Neutrophil (primary cell): ENCODE data around the gene GOLGA6L7.

DNA sequence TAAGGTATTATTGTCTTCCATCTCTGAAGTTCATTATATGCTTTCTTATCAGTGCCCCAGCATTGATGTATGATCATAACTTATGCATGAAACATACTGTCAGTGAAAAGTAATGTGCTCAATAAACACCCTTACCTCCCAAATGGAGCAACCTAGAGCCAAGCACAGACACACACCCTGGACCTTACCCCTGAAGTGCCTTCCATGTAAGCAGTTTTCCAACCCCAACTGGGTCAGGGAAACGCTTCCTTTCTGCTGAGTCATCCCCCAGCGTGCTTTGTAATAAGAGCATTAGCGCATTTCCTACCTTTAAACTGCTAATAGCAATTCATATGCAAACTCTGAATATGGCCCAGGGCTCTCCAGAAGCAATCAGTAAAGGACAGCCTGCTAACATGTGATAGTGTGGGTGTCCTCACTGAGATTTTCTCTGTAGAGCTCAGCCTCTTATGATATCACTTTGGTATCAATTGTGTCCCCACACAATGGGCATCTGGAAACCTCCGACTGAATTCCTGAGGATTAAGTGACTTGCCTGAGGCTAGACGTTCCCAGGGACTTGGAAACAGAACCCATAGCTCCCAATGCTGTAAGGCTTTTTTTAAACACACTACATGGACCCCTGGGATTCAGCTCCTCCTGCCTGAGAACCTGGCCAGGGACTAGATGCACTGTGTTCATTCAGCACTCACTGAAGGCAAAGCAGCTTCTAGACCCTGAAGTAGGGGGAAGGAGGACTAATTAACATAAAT is 5.7 kb downstream of the GABRB3 start:
- PRO-cap = no peak

DNA sequence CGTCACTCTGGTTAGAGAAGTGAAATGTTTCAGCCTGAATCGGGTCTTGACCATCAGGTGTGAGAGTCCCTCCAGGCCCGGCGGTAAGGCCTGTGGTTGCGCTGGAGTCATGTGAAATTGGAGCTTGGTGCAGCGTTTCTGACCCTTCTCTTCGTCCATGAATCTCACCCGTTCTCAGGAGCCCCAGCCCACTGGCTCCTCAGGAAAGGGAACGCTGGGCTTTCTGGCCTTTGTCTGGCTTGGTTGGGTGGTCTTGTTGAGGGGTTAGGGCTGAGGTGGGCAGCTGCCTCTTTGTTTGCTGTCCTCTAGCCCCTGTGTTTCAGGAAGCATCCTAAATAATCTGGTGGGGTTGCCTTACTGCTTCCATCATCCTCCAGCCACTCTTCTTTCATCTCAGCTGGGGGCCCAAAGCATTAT is 93.3 kb downstream of the GABRG3 start:
- PRO-cap = no peak

GRCh38 chr15:27694507-27694967 is 404.6 kb downstream of the OCA2 start:
- PRO-cap = no peak

- PRO-cap = no peak
These were observed 26.3 kb upstream of the GOLGA8M start for GRCh38 chr15:28738261-28739104.

- PRO-cap = no peak
These were observed at the start of gene GOLGA6L7 for GRCh38 chr15:28848457-28848813. Gene GOLGA6L7, minus strand, starts transcription at chr15:28848644.

- PRO-cap = no peak
These were observed 554 bp downstream of the APBA2 start for GRCh38 chr15:28886312-28886744.

DNA sequence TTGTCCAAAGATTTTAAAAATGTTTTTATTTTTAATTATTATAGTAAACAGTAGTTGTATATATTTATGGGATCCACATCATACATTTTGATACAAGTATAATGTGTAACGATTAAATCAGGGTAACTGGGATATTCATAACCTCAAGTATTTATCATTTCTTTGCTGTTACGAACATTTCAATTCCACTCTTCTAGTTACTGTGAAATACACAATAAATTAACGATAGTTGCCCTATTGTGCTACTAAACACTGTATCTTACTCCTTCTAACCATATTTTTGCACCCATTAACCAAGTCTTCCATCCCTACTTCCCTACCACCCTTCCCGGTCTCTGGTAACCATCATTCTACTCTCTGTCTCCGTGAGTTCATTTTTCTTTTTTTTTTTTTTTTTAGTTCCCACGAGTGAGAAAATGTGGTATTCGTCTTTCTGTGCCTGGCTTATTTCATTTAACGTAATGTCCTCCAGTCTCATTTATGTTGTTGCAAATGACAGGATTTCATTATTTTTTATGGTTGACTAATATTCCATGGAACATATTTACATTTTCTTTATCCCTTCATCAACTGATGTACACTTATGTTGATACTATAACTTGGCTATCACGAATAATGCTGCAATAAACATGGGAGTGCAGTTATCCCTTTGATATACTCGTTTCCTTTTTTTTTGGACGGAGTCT is 31.8 kb downstream of the TJP1 start:
- PRO-cap = no peak

- PRO-cap = no peak
These were observed 18.5 kb upstream of the TJP1 start for GRCh38 chr15:29840772-29841214.

- PRO-cap = no peak
These were observed 66.3 kb upstream of the TJP1 start for GRCh38 chr15:29888520-29889061.

DNA sequence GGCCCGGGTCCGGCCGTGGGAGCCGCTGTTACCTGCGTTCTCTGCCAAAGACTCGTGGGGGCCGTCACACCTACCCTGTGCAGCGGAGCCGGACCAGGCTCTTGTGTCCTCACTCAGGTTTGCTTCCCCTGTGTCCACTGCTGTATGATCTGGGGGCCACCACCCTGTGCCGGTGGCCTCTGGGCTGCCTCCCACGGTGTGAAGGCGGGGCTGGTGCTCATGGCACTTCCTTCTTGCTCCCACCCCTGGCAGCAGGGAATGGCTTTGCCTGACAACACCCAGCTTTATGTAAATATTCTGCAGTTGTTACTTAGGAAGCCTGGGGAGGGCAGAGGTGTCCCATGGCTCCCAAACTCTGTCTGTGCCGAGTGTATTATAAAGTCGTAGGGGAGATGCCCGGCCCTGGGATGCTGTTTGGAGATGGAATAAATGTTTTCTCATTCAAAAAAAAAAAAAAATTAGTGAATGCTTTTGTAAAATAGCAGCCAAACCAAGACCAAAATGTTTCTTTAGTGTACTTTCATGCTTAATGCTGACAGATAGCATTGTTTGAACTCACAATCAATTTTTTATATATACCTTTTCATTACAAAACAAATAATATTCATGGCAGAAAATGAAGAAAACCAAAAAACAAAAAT is 37.0 kb upstream of the GOLGA8J start:
- PRO-cap = no peak

- PRO-cap = no peak
These were observed 20.8 kb downstream of the GOLGA8Q start for GRCh38 chr15:30572528-30573250.

GRCh38 chr15:31014212-31014684 is 22.8 kb upstream of the MTMR10 start:
- PRO-cap = no peak

- PRO-cap = no peak
These were observed 32.9 kb upstream of the MTMR10 start for GRCh38 chr15:31024139-31024937.

DNA sequence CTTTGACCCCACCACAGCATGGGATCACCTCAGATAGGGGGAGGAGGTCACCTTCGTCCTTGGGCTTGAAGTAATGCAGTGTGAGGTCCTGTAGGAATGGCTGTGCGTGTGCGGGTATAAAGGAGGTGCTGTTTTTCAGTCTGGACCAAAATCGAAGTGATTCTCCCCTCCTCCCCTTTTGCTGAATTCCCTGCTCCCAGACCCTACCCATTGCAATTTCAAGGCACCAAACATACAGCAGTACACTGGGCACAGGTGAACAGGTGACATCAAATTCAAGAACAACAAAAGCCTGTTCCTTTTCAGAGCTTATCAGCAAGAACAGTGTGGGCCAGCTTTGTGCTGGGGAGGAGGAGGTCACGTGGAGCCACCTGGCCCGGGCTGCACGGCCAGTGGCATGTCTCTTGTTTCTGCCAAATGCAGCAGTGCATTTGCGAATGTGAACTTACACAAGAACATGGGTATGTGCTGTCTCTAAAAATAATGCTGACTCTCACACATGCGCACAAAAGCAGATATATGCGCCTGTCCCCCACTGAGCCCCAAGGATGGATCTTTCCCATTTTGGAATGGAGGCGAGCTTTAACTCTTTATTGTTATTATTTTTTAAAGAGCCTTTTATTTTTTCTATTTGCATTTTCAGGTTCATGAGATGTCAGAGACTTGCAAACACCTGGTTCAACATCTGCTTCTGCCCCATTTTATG is 57.7 kb upstream of the TRPM1 start:
- PRO-cap = no peak

- PRO-cap = no peak
These were observed 102.3 kb upstream of the TRPM1 start for GRCh38 chr15:31203834-31204260.

GRCh38 chr15:31225997-31226352 is 100.7 kb upstream of the KLF13 start:
- PRO-cap = no peak

- PRO-cap = no peak
These were observed 16.2 kb downstream of the KLF13 start for GRCh38 chr15:31342583-31343554.

- PRO-cap = no peak
These were observed 109.6 kb downstream of the KLF13 start for GRCh38 chr15:31435896-31436917.

DNA sequence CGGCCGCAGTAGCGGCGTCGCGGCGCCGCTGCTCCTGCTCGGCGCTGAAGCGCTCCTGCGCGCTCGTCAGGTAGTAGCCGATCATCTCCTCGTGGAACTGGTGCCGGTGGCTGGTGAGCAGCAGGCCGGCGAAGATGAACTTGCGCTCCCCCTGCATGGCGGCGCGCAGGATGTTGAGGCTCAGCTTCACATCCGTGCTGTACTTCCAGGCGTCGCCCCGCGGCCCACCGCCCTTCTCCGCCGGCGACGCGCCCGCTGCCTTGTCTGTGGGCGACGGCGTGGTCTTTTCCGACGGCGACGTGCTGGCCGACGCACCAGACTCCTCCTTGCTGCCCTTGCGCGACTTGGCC is 157.4 kb downstream of the KLF13 start:
- PRO-cap = no peak

- PRO-cap = no peak
These were observed 130.3 kb downstream of the OTUD7A start for GRCh38 chr15:31739978-31740772.